Mesenteric fat pad (tissue), 1 donor: ENCODE measurements around the genes PRELID3B and ZNF831.

GRCh38 chr20:59042527-59043258, at the start of gene PRELID3B:
PRELID3B (minus strand) TSS chr20:59042786.
- PRO-cap = unidirectional peak, minus-strand start at chr20:59042820

DNA sequence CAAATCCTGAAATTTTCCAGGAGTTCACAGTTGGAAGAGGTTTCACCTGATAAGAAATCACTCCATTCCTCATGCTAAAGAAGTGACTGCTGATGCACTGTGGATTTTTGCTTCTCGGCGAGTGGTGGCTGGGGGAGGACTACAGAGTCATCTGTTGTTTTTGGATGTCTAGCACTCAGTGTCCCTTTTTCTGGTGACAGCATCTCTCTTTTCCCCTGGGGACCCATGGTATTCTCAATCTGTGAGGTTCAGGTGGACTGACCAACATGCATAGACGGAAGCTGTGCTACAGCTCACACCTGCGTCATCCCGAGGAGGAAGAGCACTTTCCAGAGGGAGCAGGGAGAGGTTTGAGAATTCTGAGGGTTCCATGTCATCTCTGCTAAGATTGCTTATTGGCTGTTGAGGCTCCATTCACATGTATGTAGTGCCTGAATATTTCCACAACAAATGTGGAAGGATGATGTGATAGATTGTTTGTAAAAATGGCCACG, 42.7 kb upstream of the ZNF831 start:
- PRO-cap = no peak

DNA sequence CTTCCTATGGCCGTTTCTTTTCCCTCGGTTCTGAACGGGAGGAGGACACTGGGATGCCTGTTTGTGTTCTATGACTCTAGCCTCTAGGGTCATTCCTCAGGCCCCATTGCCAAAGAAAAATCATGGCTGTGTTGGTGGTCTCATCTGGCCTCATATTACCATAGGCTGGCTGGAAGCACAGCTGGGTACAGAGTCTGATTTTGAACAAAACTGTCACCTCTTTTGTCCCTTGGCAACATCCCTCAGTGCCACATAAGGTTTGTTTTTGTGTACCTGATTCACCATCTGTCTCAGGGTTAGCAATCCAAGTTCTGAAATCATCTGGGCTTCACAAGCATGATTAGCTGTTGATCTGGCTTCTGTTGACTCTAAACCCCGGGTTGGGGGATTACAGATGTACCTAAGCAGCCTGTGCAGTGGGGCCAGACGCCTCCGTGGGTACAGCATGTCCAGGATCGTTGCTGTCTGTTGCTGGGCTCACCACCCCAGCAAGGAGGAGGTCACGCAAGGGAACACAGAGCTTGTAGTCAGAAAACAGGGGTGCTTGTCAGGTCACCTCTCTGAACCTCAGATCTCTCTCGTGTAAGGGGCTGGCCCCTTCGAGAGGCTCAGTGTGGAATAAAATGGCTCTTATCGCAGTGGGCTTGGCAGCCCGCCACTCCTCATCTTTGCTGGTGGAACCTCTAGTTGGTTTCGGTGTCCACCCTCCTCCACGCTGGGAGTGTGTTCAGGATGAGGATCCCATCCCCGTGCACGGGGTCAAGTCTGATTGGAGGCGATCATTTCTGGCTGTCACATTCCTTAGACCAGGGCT, 39.3 kb upstream of the ZNF831 start:
- PRO-cap = no peak

GRCh38 chr20:59145642-59146374, 17.8 kb upstream of the ZNF831 start:
- PRO-cap = no peak

DNA sequence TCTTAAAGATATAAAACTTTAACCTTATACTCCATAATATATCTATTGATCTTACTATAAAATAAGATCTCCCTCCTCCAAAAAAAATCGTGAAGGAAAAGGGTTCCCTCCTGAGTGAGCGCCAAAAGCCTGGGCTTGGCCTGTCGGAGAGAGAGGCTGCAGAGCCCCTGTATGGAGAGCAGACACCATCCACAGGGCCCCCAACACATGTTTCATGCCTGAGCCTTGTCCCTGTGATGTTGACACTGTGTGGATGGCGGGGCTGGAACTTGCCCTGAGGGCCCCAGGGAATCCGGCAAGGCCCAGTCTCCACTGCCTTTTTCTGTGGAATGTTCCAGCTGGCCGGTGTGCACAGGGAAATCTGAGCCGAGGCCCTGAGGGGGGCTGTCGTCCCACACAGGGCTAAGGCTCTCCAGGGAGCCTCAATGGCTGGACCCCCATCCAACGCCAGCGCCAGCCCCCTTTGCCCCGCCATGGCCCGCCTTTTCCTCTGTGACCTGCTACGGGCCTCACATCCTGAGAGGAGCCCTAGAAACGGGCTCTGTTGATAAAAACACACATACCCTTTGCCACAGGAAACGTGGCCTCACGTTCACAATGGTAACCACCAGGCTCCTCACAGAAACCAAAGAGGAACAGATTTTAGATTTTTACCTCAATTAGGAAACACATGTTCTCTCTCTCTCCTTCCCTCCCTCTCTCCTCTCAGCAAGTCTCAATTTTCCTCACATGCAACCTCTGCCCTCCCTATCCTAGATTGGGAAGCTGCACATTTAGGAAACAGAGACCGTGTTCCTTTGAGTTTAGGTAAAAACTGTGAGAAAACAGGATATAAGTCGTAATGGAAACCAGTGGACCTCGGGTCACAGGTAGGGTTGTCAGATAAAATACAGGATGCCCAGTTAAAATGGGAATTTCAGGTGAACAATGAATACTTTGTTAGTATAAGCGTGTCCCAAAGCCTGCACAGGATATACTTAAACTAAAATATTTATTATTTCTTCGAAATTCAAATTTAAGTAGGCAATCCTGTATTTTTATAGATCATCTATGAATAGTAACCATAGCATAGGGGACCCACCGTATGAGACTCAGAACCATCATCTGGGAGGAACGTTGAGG, 13.8 kb upstream of the ZNF831 start:
- PRO-cap = no peak

DNA sequence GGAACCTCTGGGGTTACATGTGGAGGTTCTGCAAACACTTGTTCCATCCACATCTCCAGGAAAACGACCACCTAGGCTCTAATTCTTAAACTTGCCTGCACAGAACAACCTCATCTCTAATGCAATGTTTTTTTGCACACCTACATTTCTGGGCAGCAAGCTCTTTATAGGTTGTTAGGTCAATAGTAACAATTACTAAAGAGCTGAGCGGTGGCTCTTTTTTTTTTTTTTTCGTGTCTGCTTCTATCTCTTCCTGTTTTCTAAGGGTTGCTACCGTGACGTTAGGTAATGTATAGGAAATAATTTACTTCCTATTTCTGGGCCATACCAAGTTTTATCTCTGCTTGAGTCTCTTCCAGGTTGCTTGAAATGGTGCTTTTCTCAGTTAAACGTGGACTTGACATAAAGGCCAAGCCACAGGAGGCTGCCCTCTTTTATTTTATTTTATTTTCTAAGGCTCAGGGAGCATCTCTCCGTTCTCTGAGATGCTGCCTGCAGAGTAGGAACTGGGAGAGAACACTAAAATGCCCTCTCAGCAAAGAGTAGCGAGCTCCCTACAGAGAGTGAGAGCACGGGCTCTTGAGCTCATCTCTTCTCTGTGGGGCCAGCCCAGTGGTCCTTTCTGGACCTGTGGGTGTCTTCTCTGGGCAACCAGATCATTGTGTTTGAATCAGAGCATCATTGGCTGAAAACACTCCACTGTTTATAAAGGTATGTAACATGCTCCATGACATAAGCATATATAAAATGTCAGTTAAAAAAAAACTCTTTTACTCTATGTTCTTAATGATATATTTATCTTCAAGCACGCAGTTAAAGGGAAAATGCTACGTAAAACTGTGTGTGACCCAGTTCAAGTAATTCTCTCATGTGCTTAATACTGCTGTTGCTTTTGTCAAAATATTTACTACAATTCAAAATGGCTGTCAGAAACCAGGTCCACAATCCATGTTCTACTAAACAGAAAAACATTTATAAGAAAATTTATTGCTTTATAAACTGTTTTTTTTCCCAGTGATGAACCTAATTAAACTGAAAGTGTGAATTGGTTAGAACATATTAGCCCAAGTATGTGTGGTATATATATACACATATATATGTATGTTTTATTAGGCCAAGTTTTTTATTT, at the start of gene ZNF831:
ZNF831 (plus strand) TSS at position 325 of the 1,129 bp plus-strand sequence.
- PRO-cap = no peak

- PRO-cap = no peak
Measured at GRCh38 chr20:59165973-59166632, 2.5 kb downstream of the ZNF831 start.

DNA sequence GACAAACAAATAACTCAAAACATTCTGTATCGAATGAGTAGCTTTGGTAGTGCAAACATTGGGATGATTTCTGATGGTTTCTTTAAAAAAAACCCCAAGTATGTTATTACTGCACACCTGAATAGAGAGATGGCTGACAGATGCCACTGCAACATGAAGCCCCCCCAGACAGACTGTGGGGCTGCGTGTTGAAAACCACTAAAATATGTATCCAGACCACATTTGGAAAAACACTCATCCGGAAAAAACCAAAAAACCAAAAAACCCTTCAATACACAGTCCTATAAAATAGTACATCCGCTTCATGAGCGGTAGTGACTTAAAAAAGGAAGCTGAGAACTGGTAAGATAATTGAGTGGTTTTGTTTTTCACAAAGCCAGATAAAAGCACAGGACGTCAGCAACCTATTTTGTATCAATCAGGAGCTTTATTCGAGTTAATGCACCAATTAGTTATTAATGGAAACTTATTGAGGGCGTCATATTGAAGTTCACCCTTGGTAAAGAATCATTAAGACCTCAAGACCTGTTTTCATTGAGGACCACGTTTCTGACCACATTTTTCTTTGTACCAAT, 47.0 kb upstream of the EDN3 start:
- PRO-cap = no peak

- PRO-cap = no peak
Measured at GRCh38 chr20:59752709-59753168, 148.4 kb downstream of the PHACTR3 start.

DNA sequence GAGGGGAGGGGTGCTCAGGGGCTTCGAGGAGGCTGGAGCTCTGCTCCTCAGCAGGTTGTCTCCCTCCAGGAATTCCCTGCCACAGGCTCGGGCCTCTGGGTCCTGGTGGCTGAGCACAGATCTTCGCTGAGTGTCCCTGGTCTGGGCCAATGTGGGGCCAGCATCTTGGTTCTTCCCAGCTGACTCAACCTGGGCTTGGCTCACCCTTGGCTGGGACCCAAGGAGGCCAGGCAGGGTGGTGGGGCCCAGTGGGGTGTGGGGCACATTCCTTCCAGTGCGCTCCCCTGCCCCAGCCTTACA, 107.3 kb downstream of the SYCP2 start:
- PRO-cap = no peak

GRCh38 chr20:59891668-59891867, 41.9 kb downstream of the SYCP2 start:
- PRO-cap = no peak

GRCh38 chr20:59939616-59940095, 449 bp downstream of the PPP1R3D start:
- PRO-cap = no peak

DNA sequence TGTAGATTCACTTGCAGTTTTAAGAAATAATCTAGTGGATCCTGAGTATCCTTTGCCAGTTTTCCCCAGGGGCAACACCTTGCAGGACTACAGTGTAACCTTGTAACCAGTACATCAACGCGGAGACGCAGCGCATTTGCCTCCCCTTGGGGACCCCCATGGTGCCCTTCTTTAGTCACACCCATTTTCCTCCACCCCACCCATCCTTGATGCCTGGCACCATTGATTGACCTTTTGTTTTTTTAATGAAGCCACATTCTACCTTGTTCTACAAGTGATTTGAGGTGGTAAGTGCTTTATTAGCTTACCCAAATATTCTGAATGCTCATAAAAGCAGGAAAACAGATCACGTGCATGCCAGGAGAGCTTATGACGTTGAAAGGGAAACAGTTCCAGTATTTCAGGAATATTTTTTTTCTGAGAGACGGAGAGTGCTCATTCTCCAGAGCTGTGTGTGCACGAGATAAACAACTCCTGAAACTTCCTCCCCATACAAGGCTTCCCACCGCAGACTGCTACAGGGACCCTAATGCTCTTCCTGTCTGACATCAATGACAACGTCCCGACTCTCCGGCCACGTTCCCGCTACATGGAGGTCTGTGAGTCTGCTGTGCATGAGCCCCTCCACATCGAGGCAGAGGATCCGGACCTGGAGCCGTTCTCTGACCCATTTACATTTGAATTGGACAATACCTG, 35.7 kb downstream of the CDH26 start:
- PRO-cap = no peak

- PRO-cap = no peak
Measured at GRCh38 chr20:60860436-60860692, 391.7 kb upstream of the CDH4 start.

GRCh38 chr20:61094077-61094357, 158.0 kb upstream of the CDH4 start:
- PRO-cap = no peak

DNA sequence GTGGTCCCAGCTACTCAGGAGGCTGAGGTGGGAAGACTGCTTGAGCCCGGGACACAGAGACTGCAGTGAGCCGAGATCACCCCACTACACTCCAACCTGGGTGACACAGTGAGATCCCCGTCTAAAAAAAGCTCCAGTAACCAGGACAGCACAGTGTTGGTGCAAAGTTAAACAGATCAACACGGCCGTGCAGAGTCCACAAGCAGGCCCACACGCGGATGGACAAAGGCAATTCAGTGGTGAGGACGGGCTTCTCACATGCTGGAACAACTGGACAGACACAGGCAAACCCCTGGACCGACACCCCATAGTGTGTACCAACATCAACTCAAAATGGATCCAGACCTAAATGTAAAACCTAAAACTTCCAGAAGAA, 41.7 kb downstream of the TAF4 start:
- PRO-cap = no peak

DNA sequence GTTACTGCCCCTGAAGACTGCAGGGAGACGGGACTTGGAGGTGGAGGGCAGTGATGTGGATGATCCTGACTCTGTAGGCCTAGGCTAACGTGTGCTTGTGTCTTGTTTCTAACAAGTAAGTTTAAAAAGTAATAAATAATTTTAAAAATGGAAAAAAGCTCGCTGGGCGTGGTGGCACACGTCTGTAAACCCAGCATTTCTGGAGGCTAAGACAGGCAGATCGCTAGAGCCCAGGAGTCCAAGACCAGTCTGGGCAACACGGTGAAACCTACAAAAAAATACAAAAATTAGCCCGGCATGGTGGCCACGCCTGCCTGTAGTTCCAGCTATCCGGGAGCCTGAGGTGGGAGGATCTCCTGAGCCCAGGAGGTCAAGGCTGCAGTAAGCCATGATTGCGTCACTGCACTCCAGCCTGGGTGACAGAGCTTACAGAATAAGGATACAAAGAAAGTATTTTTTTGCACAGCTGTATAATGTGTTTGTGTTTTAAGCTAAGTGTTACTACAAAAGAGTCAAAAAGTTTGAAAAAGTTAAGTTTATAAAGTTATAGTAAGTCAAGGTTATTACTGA, 22.7 kb downstream of the TAF4 start:
- PRO-cap = no peak

DNA sequence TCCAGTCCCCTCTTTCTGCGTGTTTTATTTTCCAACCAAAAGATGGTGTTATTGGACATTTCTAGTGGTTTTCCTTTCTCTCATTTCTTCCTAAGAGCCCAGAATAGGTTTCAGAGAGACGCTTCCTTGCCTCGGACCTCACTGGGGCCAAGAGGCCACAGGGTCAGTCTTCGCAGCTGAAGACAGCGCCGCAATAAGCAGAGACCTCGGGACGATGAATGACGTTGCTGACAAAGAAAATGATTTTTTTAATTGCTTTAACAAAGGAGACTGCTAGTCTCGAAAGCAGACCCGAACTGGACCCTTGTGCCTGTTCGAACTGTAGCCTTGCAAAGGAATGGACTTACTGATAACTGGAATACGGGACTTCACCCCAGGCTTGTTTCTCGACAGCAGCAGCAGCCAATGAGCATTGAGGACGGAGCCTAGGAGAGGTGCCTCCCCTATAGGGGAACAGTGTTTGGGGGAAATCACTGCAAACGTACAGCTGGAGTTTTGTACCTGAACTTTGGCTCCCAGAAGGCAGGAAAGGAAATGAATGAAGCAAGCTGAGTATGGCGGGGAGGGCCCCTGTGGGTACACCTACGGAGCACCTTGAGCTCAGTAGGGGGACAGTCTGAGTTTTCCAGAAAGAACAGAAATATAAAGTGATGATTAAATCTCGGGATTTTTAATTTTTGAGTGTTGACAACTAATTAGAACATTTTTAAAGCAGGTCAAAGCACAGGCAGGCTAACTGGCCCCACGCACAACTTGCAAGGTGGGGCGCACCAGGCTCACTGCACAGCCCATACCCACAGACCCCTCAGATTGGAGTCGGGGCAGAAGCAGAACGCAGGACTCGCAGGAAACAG, 1.4 kb upstream of the TAF4 start:
- PRO-cap = no peak

DNA sequence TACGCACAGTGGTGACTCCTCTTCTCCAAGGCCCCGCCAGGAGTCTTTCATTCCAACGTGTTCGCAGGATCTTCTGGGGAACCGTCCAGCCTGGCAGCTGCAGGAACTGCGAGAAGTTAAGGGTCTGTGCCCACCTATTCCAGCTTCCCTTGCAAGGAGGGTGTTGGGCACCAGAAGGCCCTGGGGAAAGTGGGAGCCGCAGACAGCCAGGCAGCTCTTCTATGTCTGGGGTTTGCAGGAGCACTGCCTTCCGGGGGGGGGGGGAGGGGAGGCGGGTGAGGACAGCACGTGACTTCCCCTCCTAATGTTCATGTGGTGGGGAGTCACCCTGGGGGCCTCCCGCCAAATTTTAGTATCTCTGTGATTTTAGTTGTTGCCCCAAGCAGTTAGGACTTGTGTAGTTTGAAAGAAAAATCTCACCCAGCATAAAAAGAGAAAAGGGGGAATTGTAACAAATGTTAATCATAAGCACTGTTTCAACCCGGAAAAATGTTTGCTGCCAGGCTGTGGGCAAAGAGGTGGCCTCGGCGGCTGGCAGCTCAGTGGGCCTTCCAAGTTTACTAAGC, 2.2 kb upstream of the TAF4 start:
- PRO-cap = no peak

- PRO-cap = no peak
Measured at GRCh38 chr20:62139221-62140048, 3.8 kb downstream of the PSMA7 start.